CD14-positive monocyte (primary cell): Measurements from ENCODE around the gene RBM25.

DNA sequence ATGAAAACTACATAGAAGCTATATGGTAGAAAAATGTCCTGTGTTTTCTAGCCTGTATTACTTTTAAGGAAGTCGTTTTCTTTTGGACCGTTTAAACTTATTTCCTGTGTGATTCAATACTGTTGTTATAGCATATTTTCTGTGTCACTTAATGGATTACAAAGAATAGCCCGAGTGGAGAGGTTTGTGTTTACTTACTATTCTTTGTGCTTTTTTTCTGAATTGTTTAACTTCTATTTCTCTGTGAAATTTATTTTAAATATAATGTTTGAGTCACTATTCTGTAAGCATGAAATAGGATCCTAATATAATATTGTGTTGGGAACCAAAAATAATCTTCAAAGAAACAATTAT lies 74.4 kb downstream of the PCNX1 start:
- CAGE, long polyA plus RNA: no peak

DNA sequence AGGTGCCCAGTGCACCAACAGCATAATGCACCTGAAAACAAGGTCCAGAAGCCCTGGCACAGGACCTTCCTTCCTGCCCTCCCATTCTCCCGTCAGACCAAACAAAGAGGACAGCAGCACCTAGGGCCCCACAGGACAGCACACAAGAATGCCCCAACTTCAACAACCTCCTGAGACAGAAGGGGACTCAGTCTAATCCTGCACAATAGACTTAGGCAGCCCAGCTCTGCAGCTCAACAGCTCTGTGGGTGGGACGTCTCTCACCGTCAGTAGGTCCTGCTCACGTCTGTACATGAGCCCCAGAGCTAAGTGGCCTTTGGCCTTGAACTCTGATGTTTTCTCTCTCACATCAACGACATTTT lies 124.1 kb downstream of the PCNX1 start:
- CAGE, long polyA plus RNA: no peak

DNA sequence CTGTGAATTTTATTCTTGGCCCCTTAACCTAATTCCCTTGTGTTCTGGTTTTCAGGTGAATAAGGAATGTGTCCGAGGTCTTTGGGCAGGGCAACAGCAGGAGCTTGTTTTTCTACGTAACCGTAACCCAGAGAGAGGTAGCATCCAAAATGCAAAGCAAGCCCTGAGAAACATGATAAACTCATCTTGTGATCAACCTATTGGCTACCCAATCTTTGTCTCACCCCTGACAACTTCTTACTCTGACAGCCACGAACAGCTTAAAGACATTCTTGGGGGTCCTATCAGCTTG lies 196.0 kb downstream of the PCNX1 start:
- CAGE, long polyA plus RNA: no peak

GRCh38 chr14:71206591-71207304 lies 113.5 kb upstream of the SIPA1L1 start:
- CAGE, long polyA plus RNA: no peak

DNA sequence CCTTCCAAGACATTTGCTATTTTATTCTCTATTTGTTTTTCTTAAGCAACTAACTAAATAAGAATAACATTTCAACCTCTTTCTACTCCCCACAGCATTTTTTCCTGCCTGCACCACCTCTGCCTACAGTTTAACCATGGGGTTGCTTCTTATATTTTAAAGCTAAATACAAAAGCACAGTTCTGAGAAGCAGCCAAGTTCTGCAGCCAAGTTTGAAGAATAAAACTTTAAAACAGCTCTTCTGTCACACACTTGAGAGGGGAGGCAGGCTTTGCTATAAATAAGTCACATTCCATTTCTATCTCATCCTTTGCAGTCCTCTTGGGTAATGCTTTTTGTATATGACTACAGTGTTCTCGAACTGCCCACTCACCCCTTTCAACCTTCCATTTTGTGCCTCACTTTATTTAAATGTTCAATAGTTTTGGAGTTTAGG lies 53.6 kb downstream of the RGS6 start:
- CAGE, long polyA plus RNA: no peak

DNA sequence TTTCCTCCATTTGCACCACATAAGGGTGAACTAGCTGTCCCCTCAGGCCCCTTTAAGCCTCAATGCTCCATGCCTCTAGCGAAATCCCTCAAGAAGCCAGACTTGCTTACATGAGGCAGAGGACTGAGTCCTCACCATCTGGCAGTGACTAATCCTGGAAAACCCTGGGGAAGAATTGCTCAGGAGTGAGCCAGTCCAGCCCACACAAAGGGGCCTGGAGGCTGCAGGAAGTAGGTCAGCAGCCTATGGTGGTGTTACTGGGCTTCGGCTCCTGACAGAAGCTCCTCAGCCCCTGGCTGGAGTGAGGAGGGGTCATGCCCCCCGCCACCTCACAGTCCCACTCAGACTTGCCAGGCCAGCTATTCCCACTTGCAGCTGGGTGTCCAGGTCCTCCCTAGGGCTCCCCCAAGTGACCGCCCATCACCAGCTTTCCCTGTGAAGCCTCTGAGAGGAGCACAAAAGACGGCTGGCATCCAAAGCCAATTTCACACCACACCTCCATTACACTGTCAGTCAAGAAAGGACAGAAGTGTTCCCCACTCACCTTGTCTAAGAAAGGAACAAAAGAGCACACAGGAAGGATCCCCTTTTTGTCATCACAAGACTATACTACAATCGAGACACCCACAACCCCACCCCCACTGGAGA lies 250.5 kb downstream of the DPF3 start:
- CAGE, long polyA plus RNA: no peak

- CAGE, long polyA plus RNA: no peak
These were observed 228.5 kb downstream of the DPF3 start for GRCh38 chr14:72665381-72665837.

- CAGE, long polyA plus RNA: no peak
These were observed 179.8 kb downstream of the DPF3 start for GRCh38 chr14:72714030-72714539.

DNA sequence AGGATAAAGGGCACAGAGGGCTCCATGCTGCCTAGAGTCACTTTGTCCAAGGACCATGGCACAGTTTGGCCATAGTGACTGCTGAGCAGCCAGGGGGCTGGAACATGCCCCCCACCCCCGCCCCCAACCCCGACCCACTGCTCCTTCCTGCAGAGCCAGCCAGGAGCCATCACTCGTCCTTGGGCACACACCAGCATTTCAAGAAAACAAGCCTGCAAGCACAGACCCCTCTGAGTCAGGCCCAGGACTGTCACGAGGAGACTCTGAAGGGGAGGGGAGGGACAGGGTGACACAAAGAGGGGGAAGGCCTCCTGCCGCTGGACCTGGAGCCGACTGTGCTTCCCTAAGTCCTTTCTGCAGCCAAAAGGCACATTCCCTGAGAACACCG lies 101.9 kb downstream of the DPF3 start:
- CAGE, long polyA plus RNA: no peak

- CAGE, long polyA plus RNA: no peak
These were observed 65.2 kb downstream of the DPF3 start for GRCh38 chr14:72828570-72829236.

DNA sequence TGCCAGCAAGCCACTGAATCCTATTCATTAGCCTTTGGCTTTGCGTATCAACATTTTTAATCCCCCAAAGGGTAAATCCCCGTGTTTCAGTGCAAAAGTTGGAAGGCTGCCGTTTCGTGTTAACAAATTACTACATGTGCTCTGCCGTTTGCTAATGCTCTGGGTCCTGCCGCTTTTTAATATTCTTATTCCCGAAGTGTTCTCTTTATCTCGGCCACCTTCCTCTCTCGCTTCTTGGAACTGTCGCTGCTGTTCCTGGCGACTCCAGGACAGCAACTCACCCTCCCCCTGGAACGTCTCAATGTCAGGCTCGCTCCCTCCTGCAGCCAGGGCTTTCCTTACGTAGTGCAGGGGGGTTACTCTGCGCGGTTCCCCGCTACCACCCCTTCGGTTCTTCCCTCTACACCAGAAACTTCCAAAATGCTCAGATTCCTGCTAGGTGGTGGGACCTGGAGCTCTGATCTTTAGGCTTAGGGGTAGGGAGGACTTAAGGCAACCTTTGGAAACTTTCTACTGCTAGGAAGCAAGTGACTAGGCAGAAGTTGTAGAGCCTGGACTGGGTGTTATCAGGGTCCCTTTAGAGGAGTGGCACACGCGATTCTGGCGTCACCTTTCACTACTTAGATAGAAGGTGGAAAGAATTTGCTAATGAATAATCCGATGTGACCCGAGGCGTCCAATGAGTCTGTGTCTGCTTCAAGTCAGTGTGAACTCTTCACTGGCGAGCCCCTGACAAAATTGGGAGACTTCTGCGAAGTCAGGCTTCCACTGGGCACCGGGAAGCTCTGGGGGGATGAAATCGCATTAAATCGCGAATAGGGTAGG lies 755 bp upstream of the DPF3 start:
- CAGE, long polyA plus RNA: no peak

DNA sequence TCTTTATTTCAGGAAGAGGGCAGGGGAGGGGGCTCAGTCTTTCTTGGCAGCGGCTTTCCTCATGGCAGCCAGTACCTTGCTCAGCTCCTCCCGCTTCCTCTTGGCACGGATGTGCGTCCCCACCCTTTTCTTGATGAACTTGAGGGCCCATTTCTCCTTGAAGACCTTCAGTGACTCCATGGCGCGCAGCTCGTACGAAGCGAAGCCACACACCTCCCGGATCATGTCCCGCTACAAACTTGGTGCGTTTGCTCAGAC lies 3.2 kb downstream of the DCAF4 start:
- CAGE, long polyA plus RNA: no peak

- CAGE, long polyA plus RNA: no peak
These were observed 33.6 kb downstream of the DCAF4 start for GRCh38 chr14:72959930-72960129.

DNA sequence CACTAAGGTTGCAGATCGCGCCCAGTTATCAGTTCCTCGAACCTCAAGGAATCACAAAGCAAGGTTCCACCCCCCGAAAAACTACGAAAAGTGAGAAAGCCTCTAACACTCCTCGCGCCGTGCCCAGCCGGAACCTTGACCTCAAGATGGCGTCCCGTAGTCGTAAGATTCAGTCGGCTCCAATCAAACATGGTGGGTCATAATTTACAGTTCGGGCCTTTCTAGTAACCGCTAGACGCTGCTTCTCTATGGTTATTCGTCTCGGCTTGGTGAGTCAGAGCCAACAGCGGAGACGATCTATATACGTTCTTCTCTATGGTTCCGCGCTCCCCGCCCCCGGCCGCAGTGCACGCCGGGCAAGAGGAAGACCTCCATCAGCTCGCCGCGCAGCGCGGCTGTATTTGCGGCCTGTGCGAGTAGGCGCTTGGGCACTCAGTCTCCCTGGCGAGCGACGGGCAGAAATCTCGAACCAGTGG lies at the start of gene RBM25:
TSS of gene RBM25 (plus strand) at position 366 of the 476 bp plus-strand sequence.
- CAGE, long polyA plus RNA: no peak

GRCh38 chr14:73058645-73059406 lies 492 bp downstream of the RBM25 start:
- CAGE, long polyA plus RNA: no peak

GRCh38 chr14:73220284-73220891 lies 16.9 kb upstream of the PAPLN start:
- CAGE, long polyA plus RNA: no peak

DNA sequence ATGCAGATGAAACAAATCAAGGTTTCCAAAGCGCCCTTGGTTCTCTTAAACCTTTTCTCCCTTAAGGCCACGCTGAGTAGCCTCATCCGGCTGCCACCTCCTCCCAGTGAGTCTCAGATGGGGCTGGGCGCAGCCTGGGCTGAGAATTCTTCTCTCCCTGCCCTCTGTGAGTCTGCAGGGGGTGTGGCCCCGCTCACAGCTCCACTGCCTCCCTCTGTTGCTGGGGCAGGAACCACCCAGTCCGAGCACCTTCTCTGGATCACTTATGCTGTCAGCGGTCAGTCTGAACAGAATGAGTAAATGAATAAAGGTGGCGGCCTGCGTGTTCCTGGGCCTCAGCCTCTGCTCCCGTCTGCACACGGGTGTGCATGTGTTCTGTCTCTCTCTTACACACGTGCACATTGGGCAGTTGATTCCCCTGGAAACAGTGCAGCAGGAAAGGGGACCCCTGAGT lies 4.2 kb downstream of the PAPLN start:
- CAGE, long polyA plus RNA: no peak

- CAGE, long polyA plus RNA: no peak
These were observed 268 bp upstream of the ACOT2 start for GRCh38 chr14:73568881-73569009.

GRCh38 chr14:73610654-73611144 lies 1.6 kb upstream of the ACOT6 start:
- CAGE, long polyA plus RNA: no peak

DNA sequence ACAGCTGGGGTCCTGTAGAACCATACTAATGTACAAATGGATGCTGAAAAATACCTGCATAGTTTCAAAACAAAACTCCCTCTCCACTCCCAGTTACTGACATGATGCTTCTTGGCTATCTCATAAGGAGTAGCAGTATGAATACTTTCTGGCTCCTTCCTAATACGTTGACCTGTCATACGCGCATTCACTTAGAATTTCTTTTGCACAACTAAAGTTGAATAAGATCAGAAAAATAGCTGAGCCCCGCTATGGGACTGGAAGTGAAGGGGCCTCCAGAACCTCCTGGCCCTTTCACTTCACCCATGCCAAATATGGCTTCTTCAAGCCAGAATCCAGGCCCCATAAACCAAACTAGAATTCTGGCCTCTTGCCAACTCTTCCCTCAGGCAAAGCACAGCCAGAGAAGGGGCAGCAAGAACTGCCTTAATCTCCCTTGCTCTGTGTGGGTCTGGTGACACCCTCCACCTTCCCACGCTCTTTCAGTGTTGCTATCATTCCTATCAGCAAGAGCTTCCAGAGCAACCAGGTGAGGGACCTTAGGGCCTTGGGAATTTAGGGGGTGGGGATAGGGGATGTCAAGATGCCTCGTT lies 3.0 kb upstream of the PNMA1 start:
- CAGE, long polyA plus RNA: no peak